Jejunum (tissue), 1 donor: Measurements from ENCODE around the gene TESC.

- PRO-cap, result no peak
Observed at GRCh38 chr12:114680323-114681248, 3.4 kb downstream of the TBX3 start.

- PRO-cap, result no peak
Observed at GRCh38 chr12:114768170-114768915, 84.4 kb upstream of the TBX3 start.

DNA sequence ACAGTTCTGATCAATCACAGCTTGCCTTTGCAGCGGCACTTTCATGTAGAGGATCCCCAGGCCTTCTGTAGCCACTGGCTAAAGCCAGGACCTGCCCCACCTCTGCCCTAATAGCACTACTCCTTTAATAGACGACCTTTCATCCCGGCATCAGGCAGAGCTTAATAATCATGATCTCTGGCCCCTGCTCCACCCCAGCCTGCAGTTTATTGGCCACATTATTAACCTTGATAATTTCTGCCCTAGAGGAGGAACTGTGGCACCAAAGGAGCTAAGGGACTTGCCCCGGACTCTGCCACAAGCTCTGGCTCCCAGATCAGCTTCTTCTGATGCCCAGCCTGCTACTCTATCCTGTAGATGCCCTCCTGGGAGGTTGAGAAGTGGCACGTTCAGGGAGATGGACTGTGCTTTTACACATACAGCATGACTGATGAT lies 142.3 kb upstream of the TBX3 start:
- PRO-cap, result bidirectional peak, plus-strand start at position 265 of the sequence, minus-strand start at position 112 of the sequence

DNA sequence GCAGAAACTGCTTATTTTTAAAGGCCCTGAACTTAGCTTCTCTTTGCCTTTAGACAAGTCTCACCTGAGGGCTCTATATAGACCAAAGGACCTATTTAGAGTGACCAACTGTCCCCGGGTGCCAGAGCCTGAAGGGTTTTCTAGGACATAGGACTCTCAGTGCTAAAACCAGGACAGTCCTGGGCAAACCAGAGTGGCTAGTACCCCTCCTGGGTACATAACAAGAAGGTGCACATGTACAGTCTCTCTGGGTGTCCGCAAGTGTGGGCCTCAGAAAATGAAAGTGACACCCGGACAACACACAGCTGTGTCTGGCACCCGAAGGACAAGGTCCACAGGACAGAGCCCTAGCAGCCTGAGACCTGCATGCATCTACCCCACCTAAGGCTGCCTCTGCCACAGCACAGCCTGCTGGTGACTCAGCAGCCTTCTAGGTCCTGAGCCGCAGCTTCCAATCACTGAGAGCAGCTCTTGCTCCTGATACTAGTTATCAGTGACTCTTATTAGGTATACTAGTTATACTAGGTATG lies 784.0 kb upstream of the TBX3 start:
- PRO-cap, result unidirectional peak, minus-strand start at position 263 of the sequence; unidirectional peak, minus-strand start at position 389 of the sequence

DNA sequence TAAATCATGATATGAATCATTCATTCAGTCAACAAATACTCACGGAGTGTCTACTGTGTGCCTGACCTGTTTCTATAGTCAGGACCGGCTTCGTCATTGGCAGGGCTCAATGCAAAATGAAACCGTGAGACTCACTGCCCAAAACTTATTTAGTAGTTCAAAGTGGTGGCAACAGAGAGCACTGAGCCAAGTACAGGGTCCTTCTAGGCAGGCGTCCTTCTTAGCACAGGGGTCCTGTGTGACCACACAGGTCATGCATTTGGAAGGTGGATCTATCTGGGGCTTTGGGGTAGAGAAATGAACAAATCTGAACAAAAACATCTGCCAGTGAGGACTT lies 706.9 kb downstream of the MED13L start:
- PRO-cap, result no peak

- PRO-cap, result no peak
Observed at GRCh38 chr12:115871571-115872212, 405.8 kb downstream of the MED13L start.

- PRO-cap, result no peak
Observed at GRCh38 chr12:115944718-115945541, 332.6 kb downstream of the MED13L start.

DNA sequence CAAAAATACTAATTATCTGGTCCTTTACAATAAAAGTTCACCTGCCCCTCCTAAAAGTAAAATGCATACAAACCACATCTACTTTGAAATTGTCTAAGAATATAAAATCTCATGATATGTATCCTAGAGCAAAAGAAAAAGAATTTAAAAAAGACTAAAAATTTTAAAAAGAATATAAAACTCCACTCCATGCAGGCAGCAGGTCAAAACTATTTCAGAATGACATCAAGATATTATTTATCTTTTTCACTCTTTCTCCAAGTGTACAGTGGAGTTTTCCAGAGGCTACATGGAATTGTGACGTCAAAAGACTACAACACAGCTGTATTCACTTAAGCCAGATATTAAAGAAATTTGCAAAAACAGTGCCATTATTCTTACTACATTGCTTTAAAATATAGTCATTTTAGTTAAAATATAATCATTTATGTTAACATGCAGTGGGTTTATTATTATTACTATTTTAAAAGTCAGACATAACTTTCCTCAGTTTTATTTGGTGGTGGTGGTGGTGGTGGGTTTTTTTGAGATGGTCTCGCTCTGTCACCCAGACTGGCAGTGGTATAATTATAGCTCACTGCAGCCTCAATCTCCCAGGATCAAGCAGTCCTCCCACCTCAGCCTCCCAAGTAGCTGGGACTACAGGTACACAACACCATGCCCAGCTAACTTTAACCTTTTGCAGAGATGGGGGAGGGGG lies 198.6 kb downstream of the MED13L start:
- PRO-cap, result no peak

DNA sequence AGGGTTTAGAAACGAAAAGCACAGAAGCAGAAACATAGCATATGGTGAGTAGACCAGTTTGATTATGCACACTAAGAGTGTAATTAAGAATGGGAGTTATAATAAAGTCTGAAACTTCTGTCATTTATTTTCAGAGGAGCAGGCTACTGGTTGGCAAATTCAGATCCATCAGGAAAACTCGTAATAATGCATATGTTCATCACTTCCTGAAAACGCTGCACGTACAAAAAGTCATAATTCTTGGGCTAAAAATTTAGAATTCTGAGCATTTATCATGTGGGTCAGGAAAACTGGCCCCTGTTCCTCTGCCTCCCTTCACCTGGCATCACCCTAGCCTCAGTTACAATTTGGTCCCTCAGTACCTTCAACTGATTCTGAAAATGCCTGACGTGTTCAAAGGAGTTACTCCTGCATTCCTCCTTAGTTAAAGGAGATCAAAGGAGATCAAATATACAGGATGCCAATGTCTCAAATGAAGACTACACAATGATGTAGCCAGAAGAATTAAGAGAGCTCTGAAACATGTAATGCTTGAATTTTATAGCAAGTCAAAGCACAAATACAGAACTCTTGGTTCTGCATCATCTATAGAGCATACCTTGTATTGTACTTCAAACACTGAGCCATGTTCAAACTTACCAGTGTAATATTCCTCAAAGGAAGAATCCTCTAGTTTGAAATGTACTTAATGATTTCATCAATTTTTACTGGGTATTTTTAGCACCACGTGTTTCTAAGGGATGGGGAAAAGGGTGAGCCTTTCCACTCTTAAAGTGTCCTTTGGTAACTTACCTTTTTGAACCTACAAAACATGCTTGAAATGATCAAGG lies 193.8 kb downstream of the MED13L start:
- PRO-cap, result no peak

- PRO-cap, result no peak
Observed at GRCh38 chr12:116181874-116182873, 95.3 kb downstream of the MED13L start.

DNA sequence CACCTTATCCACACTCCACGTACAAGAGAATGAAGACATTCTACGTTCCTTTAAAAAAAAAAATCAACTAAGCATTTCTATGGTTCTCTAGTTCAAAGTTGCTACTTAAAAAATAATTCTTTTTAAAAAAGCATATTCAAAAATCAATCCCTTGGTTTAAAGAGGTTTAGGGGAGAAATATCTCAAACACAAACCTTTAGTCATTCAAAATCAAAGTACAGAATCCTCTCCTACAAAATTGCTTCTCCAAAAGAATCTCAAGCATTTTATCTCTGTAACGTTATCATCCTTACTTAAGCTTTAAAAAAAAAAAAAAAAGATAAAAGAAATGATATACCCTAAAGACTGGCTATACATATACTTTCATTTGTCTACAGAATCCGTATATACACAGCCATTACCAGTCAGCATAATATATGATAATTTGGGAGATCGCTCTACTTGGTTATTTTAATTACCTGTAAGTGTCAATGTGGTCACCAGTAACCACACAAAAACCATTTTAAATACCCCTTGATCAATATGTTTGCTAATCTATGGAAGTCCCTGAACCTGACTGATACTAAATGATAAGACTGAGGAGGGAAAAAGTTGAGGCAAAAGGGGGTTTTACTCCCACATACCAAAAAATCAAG lies 2.7 kb downstream of the MED13L start:
- PRO-cap, result no peak

DNA sequence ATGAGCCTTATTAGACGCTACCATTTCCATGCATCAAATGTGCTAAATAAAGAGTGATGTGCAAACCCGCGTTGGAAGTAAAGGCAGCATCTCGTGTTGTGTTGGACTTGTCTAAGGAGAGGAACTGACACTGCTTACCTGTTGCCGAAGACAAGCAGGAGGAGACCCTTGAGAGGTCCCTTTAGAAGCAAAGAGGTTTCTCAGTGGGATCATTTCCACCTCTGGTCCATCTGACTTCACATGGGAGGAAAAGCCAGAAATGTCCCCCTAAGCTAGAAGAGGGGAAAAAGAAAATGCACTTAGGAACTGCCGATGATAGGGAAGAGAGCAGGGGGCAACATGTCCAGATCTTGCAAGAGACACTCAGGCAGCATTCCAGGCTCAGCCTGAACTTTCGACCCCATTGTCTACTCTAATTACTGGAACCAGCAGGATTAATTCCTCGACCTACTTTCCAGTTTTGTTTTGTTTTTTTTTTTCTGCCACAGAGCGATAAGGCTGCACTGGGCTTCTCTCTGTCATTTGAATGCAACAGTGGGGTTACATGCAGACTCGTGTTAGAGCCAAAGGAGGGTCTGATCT lies 68.6 kb upstream of the MED13L start:
- PRO-cap, result no peak

- PRO-cap, result no peak
Observed at GRCh38 chr12:116427131-116427778, 131.9 kb upstream of the MAP1LC3B2 start.

DNA sequence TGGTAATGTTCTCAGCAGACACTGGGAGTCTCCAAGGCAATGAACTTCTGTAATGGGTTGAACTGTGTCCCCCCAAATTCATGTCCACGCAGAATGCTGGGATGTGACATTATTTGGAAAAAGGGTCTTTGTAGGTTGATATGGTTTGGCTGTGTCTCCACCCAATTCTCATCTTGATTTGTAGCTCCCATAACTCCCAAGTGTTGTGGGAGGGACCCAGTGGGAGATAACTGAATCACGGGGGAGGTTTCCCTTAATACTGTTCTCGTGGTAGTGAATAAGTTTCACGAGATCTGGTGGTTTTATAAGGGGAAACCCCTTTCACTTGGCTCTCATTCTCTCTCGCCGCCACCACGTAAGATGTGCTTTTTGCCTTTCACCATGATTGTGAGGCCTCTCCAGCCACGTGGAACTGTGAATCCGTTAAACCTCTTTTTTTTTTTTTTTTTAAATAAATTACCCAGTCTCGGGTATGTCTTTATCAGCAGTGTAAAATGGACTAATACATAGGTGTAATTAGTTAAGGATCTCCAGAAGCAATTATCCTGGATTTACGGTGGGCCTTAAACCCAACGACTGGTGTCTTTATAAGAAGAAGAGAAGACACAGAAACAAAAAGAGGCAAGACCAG lies 114.8 kb upstream of the MAP1LC3B2 start:
- PRO-cap, result no peak

DNA sequence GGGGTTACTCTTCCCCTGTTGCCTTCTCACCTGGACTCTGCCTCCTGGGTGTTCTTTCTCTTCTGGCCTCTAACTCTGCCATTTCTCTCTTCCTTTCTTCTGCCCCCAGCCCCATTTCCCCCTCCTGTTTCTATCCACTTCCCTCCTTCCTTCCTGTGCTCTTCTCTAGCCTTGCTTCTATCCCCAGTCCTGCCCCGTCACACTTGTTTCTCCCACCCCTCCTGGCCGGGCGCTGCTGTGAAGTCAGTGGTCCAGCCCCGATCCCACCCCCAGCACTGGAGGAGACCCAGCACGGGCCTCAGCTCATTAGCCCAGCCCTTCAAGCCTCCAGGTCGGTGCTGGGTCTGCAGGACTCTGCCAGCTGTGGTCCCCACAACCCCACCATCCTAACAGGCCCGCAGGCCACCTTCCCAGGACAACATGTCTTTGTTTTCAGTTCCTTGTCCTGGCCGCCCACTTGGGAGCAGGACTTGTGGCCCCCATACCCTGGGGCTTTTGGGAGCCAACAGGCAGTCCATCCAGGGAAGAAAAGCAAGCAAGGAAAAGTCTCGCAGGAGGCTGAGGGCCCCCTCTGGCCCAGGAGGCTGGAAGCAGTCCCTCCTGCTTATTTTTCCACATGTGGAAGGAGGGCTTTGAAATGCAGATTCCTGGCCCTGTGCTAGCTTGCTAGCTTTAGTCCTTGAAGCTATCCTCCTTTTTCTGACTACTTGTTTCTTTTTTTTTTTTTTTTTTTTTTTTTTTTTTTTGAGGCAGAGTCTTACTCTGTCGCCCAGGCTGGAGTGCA lies 60.0 kb downstream of the HRK start:
- PRO-cap, result unidirectional peak, plus-strand start at position 333 of the sequence

DNA sequence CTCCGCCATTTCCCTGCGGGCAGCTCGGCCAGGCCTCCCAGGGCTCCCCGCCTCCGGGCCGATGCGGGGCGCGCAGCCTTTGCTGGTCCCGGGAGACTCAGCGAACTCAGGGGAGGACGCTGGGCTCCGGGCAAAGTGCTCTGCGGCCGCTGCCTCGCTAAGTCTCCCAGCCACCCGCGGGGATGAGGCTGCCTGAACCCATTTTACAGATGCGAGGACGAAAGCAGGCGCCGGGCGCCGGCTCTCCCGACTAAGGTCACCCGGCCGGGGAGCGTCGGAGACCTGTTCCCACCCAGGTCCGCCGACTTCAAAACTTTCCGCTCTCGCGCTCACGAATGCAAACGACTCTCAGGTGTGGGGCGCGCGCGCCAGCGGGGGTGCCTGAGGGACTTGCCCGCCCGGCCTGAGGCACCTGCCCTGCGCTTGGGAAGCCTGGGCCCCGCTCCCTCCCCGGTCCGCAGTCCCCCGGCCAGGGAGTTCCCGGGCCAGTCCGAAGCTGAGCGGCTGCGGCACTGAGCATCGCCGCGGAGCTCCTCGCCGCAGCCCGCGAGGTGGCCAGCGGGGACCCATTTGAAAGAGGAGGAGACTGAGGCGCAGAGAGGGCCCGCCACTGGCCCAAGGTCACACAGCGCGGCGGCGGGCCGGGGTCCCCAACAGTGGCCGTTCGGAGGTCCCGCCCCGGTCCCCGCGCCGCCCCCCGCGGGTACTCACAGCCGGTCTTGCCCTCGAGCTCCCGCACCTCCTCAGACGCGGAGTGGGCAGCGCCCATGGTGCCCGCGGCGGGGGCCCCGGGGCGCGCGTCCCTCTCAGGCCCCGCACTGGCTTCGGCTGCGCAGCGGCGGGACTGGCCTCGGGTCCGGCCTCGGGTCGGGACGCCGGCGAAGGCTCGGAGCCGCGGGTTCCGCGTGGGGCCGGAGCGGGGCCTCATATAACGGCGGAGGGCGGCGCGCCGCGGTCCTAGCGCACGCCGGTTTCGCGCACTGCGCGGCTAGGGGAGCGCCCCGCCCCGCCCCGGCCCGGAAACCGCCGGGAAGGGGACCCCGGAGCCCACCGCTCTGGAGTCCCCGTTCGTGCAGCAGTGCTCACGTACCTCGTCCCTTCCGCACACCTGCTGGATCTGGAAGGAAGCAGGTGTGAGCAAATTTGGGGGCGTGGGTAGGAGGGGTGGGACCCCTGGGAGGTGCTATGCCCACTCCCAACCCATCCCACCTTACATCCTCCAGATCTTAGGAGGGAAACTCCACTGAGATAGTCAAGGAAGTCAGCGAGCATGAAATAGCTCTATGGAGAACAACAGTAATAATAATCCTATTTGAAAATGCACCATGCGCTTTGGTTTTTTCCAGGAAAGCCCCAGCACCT lies at the start of gene TESC:
Gene TESC, minus strand, starts transcription at position 903 of the 1,362 bp plus-strand sequence.
- PRO-cap, result unidirectional peak, plus-strand start at position 488 of the sequence; unidirectional peak, minus-strand start at position 902 of the sequence

DNA sequence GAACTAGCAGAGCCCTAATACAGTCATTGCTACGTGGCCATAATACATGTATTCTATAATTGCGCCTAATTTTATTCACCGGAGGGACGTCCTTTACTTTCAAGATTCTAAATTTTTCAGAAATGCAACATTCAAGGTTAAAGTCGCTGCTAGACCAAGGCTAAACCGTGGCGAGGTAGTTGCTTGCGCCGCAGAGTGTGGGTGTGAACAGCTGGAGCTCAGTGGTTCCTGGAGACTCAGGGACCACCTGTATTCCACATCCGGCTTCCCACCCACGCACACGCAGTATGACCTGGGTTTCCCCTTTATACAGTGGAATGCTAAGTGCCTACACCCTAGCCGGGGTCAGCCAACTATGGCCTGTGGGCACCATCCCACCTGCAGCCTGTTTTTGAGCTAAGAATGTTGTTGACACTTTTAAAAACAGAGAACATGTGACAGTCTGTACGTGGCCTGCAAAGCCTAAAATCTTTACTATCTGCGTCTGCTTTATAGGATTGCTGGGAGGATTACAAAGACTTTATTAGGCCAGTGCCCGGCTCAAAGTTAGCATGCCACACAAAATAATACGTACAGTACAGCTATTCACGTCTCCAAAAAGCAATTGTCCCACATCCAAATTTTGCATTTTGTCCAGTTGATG lies 42.9 kb upstream of the TESC start:
- PRO-cap, result no peak

DNA sequence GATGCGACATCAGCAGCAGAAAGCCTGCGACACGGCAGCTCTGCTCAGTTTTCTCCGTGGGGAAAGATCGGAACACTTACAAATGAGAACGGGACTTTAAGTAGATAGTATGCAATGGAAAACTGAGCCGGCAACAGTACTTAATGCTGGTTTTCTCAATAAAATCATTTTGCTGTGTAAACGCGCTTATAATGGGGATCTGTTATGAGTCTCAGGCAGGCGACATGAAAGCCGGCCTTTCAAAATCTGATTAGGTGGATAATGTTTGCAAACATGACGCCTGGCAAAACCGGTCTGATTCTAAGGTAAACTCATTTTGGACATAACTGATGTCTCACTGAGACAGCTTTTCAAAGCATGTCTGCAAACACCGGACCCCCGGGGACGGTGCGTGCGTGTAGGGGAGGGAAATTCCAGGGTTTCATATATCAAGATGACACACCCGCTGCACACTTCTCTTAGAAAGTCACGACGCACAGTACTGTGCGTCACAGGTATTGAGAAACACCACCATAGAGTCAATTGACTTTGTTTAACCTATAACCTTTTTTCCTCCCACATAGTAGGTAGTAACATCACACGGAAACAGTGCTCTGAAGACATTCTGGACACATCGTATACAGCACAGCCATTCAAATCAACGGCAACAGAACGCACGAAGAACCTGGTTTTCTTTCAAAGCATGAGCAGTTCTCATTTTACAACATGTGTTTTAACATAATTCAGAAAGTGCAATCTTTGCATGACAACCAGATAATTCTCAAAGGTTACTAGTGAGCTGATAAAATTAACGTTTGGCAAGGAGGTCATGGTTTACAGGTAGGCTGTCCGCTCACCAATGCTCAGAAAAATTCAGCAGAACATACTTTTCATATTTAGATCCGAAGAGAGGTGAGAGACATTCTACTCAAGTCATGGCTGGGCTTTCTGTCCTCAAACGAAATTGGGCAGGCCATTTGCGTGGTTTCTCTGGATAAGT lies 43.9 kb upstream of the TESC start:
- PRO-cap, result no peak

GRCh38 chr12:117641497-117642008 lies 280.1 kb upstream of the NOS1 start:
- PRO-cap, result no peak

GRCh38 chr12:117803013-117803411 lies 165.8 kb downstream of the KSR2 start:
- PRO-cap, result unidirectional peak, plus-strand start at chr12:117803259